ENCODE data around the gene LRRC8C.

- RRBS, 2 experiments, result no CpG with 5 or more reads among the region's 5 CpGs
CAGE:
- cytosol, long polyA minus RNA, result no peak
- cytosol, long polyA plus RNA, result no peak
- long polyA plus RNA, result no peak
- nucleus, long polyA minus RNA, result no peak
- nucleus, long polyA plus RNA, result no peak
Measured at GRCh38 chr1:89062676-89063218, 2.3 kb downstream of the GBP1 start.

- RRBS, 2 experiments, result no CpG with 5 or more reads among the region's 1 CpG
CAGE:
- cytosol, long polyA minus RNA, result no peak
- cytosol, long polyA plus RNA, result no peak
- long polyA plus RNA, result no peak
- nucleus, long polyA minus RNA, result no peak
- nucleus, long polyA plus RNA, result no peak
Measured at GRCh38 chr1:89124812-89125403, 1.0 kb downstream of the GBP2 start.

DNA sequence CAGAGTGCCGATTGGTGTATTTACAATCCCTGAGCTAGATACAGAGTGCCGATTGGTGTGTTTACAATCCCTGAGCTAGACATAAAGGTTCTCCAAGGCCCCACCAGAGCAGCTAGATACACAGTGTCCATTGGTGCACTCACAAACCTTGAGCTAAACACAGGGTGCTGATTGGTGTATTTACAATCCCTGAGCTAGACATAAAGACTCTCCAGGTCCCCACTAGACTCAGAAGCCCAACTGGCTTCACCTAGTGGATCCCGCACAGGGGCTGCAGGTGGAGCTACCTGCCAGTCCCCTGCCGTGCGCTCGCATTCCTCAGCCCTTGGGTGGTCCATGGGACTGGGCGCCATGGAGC is 1.8 kb upstream of the GBP2 start:
- RRBS, 2 experiments, result no CpG with 5 or more reads among the region's 7 CpGs
CAGE:
- cytosol, long polyA minus RNA, result no peak
- cytosol, long polyA plus RNA, result no peak
- long polyA plus RNA, result no peak
- nucleus, long polyA minus RNA, result no peak
- nucleus, long polyA plus RNA, result no peak

DNA sequence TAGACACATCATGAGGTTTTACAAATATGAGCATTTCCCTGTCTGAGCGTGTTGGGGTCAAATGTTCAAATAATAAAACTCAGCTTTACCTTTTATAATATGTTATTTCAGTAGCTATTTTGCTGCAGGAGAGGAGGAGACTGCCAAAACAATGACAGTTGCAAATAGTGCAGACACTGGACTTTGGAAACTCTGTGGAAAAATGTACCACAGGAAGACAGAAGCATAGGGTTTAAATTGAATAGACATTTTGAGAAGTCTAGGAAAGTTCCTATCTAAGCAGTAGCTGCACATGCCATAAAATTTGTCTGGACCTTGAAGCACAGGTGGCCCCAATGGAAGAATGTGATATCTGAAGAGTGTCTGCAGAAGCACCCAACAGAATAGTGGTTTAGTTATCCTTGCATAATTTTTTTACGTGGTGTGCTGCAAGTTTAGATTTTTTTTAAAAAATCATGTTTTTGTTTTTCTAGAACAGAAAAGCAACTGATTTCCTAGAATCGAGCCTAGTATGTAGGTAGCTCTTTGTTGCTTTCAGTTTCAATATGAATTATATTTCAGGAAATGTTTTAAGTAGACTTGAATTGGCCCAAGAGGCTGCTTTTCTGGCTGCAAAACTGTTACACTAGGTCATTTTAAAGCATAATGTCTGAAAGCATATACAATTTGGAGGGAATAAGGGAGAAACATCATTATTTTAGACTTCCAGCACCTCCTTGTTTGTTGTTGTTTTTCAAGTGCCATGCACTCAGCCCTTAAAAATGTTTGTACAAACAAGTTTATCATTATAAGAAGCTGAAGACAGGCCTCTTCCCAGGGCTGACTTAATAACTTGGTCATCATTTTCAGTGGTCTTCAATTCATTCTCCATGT is 14.1 kb upstream of the GBP5 start:
- RRBS, 2 experiments, result no CpG with 5 or more reads among the region's 3 CpGs
CAGE:
- cytosol, long polyA minus RNA, result no peak
- cytosol, long polyA plus RNA, result no peak
- long polyA plus RNA, result no peak
- nucleus, long polyA minus RNA, result no peak
- nucleus, long polyA plus RNA, result no peak

GRCh38 chr1:89407139-89407900 is 43.5 kb downstream of the GBP6 start:
- RRBS, 2 experiments, result no CpG with 5 or more reads among the region's 3 CpGs
CAGE:
- cytosol, long polyA minus RNA, result no peak
- cytosol, long polyA plus RNA, result no peak
- long polyA plus RNA, result no peak
- nucleus, long polyA minus RNA, result no peak
- nucleus, long polyA plus RNA, result no peak

DNA sequence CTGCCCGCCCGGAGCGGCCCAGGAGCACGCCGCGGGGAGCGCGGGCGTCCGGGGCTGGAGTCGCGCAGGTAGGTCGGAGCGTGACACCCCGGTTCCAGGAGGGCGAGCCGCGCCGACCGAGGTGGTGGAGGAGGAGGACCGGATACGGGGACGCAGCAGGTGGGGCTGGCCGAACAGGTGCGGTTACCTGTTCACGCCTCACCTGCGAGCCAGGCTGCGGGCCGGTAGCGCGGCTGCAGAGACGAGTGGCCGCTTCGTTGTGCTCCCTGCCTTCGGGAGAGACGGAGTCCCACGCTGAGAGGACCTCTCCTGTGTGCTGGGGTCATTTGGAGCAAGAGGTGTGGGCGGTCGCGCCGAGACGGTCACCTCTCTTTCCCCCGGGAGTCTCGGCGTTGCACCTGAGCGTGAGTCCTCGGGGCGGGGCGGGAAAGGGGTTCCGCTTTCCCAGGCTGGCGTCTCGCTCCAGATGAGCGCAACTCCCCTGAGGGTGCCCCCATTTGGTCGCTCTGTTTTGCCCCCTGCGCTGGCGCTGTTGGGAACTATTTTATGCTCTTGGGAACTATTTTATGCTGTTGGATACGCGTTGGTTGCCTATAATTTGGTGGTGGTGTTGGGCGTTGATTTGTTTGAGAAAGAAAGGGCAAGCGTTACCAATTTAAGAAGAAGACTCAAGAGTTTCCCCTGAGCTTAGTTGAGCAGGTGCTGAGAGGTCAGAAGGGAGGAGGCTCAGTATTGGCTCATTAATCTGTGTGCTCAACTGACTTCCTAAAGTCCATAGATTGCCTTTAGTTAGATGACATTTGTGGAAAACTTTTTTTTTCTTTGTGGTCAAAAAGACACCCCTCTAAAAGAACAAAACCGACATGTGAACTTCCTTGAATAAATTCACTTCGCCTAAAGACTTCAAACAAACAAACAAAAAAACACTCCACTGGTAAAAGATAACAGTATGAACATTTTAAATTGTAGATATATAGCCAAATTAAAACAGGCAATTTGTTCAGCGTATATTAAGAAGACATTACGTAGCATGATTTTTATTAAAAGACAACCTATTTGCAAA is 657 bp downstream of the LRRC8B start:
- RRBS, 2 experiments, result under 1 to 2% methylated on average over 28 of the region's 64 CpGs
CAGE:
- cytosol, long polyA minus RNA, result no peak
- cytosol, long polyA plus RNA, result no peak
- long polyA plus RNA, result no peak
- nucleus, long polyA minus RNA, result no peak
- nucleus, long polyA plus RNA, result start-site peak on the minus strand centred at position 389 of the sequence, 36 bp wide, 22 and 16 reads in 2 replicates

- RRBS, 2 experiments, result 1 to 3% methylated on average over 38 to 40 of the region's 120 CpGs
CAGE:
- cytosol, long polyA minus RNA, result no peak
- cytosol, long polyA plus RNA, result no peak
- long polyA plus RNA, result no peak
- nucleus, long polyA minus RNA, result no peak
- nucleus, long polyA plus RNA, result no peak
Measured at GRCh38 chr1:89632841-89633869, at the start of gene LRRC8C. Gene LRRC8C, plus strand, starts transcription at chr1:89633120.

DNA sequence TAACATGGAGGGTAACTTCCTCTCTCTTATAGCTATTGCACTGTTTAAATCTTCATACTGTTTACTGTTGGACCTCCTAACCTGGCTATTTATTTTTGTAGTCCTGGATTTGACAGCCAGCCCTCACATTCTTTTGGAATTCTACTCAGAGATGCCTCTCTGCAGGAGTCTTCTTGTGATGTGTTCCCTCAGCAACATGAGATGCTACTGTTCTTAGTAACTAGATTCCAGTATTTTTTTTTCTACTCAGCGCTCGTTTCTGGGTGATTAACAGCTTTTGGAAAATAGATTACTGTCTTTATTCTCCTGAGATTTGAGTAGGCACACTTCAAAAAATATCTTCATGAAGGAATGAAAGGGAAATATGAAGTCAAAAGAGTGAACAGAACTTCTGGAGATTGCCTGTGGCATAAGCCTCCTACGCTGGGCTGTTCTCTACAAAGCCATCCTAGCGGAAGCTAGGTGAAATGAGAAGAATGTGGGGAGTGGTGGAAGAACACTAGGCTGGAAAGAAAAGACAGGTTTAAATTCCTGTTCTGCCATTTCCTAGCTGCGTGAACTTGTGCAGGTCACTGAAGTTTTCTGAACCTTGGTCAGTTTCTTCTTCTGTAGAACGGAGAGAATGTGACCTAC is 75.9 kb downstream of the LRRC8C start:
- RRBS, 2 experiments, result no CpG with 5 or more reads among the region's 6 CpGs
CAGE:
- cytosol, long polyA minus RNA, result no peak
- cytosol, long polyA plus RNA, result no peak
- long polyA plus RNA, result no peak
- nucleus, long polyA minus RNA, result no peak
- nucleus, long polyA plus RNA, result no peak

- RRBS, 2 experiments, result no CpG with 5 or more reads among the region's 3 CpGs
CAGE:
- cytosol, long polyA minus RNA, result no peak
- cytosol, long polyA plus RNA, result no peak
- long polyA plus RNA, result no peak
- nucleus, long polyA minus RNA, result no peak
- nucleus, long polyA plus RNA, result no peak
Measured at GRCh38 chr1:89754370-89754981, 66.4 kb upstream of the LRRC8D start.

GRCh38 chr1:89757496-89758203 is 63.2 kb upstream of the LRRC8D start:
- RRBS, 2 experiments, result no CpG with 5 or more reads among the region's 9 CpGs
CAGE:
- cytosol, long polyA minus RNA, result no peak
- cytosol, long polyA plus RNA, result no peak
- long polyA plus RNA, result no peak
- nucleus, long polyA minus RNA, result no peak
- nucleus, long polyA plus RNA, result no peak

- RRBS, 2 experiments, result 37 to 41% methylated on average over 22 to 23 of the region's 63 CpGs
CAGE:
- cytosol, long polyA minus RNA, result no peak
- cytosol, long polyA plus RNA, result no peak
- long polyA plus RNA, result no peak
- nucleus, long polyA minus RNA, result no peak
- nucleus, long polyA plus RNA, result no peak
Measured at GRCh38 chr1:89843283-89844292, 22.8 kb downstream of the LRRC8D start.

- RRBS, 2 experiments, result no CpG with 5 or more reads among the region's 3 CpGs
CAGE:
- cytosol, long polyA minus RNA, result no peak
- cytosol, long polyA plus RNA, result no peak
- long polyA plus RNA, result no peak
- nucleus, long polyA minus RNA, result no peak
- nucleus, long polyA plus RNA, result no peak
Measured at GRCh38 chr1:89904092-89904604, 83.3 kb downstream of the LRRC8D start.

GRCh38 chr1:90062665-90063383 is 67.9 kb downstream of the ZNF326 start:
- RRBS, 2 experiments, result no CpG with 5 or more reads among the region's 30 CpGs
CAGE:
- cytosol, long polyA minus RNA, result no peak
- cytosol, long polyA plus RNA, result no peak
- long polyA plus RNA, result no peak
- nucleus, long polyA minus RNA, result no peak
- nucleus, long polyA plus RNA, result no peak

DNA sequence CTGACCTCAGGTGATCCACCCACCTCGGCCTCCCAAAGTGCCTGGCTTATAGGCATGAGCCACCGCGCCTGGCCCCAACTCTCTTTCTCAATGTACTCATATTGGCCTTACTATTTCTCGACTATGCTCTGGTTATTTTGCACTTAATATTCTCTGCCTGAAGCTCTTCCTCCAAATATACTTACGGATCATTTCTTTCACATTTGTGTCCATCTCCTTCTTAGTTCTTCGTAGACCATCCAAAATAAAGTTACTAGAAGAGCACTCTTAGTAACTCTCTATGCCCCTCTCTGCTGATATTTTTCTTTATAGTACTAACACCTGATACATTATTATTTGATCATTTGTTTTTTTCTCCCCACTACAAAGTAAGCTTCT is 55.9 kb downstream of the ZNF644 start:
- RRBS, 2 experiments, result no CpG with 5 or more reads among the region's 6 CpGs
CAGE:
- cytosol, long polyA minus RNA, result no peak
- cytosol, long polyA plus RNA, result no peak
- long polyA plus RNA, result no peak
- nucleus, long polyA minus RNA, result no peak
- nucleus, long polyA plus RNA, result no peak

GRCh38 chr1:91006560-91007468 is 15.0 kb downstream of the ZNF644 start:
- RRBS, 2 experiments, result no CpG with 5 or more reads among the region's 7 CpGs
CAGE:
- cytosol, long polyA minus RNA, result no peak
- cytosol, long polyA plus RNA, result no peak
- long polyA plus RNA, result no peak
- nucleus, long polyA minus RNA, result start-site peak on the minus strand at chr1:91006527-91006623, 22 reads
- nucleus, long polyA plus RNA, result start-site peak on the minus strand at chr1:91006605-91007376, 23 and 30 reads in 2 replicates

DNA sequence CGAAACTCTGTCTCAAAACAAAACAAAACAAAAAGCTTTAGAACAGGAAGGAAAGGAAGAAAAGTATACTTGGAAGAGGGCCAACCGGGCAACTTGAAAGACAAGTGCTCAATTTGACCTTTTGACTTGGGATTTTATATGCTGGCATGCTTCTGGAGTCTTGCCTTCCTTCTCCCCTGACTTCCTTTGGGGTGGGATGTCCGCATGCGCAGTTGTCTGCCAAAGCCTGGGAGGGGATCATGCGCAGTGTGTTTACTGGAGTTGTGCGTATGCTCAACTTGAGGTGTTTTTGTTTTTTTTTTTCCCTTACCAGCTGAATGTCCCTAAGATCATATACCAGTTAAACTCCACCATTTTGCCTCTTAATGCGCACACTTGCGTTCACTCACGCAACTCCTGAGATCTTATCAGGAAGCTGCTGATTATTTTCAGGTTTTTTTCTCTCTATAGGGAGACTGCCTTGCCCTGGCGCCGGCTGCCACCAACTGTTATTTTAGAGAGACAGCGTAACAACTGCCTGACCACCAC is 138.6 kb upstream of the ZNF644 start:
- RRBS, 2 experiments, result no CpG with 5 or more reads among the region's 12 CpGs
CAGE:
- cytosol, long polyA minus RNA, result no peak
- cytosol, long polyA plus RNA, result no peak
- long polyA plus RNA, result no peak
- nucleus, long polyA minus RNA, result no peak
- nucleus, long polyA plus RNA, result no peak

DNA sequence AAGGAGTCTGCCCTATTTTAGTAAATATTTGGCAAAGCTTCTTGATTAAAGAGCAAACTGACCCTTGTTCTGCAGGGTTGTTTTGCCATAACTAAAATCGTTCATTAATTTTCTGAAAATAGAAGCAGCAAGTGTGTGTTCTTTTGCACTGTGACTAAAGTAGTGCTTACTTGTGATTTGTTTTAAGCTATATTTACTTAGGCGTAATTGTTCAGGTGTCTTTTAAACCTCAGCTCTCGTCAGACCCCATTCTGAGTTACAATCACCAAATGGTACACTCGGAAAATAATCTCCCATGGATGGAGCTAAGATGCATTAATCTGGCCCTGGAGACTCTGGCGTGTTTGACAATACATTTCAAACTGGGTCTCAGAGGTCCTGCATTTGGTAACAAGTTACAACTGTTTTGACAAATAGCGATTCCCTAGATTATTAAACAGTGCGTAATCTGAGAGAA is 82.4 kb downstream of the CDC7 start:
- RRBS, 2 experiments, result no CpG with 5 or more reads among the region's 7 CpGs
CAGE:
- cytosol, long polyA minus RNA, result no peak
- cytosol, long polyA plus RNA, result no peak
- long polyA plus RNA, result no peak
- nucleus, long polyA minus RNA, result no peak
- nucleus, long polyA plus RNA, result no peak

DNA sequence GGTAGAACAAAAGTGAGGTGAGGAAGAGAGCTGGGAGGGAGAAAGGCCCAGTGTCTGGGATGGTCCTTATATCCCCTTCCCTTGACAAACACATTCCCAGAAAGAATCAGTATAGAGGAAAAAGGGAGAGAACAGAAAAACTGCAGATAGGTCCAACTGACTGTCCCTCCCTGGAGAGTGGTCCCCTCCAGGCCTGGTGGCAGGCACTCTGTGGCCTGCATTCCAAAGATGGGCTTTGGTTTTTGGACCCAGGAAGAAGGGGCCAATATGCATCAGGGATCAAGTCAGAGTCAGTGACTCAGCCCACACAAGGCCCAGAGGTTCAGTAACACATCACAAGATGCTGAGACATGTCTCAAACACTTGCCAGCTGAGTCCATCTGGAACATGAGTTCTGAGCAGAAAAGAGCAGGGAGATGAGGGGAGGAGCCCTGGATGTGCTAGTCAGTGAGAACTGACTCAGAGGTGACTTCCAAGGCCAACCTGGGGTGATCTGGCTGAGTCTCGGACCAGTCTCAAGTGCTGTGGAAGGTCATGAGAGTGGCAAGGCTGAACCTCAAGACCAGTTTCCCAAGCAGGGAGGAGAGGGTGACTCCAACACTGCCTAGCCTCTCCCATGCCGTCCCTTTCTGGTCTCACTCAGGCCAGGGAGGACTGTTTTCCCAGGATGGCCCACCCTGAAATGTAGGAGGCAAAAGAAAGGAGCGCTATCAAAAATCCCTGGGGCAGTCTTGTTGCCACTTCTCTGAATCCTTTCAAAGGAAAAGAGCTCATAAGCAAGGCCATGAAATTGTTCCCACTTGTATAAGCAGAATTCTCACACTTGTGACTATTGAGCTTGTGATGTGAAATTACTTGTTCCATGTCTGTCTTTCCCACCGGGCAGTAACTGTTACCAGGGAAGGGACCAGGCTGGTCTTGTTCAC is 150.2 kb downstream of the CDC7 start:
- RRBS, 2 experiments, result no CpG with 5 or more reads among the region's 4 CpGs
CAGE:
- cytosol, long polyA minus RNA, result no peak
- cytosol, long polyA plus RNA, result no peak
- long polyA plus RNA, result no peak
- nucleus, long polyA minus RNA, result no peak
- nucleus, long polyA plus RNA, result no peak

DNA sequence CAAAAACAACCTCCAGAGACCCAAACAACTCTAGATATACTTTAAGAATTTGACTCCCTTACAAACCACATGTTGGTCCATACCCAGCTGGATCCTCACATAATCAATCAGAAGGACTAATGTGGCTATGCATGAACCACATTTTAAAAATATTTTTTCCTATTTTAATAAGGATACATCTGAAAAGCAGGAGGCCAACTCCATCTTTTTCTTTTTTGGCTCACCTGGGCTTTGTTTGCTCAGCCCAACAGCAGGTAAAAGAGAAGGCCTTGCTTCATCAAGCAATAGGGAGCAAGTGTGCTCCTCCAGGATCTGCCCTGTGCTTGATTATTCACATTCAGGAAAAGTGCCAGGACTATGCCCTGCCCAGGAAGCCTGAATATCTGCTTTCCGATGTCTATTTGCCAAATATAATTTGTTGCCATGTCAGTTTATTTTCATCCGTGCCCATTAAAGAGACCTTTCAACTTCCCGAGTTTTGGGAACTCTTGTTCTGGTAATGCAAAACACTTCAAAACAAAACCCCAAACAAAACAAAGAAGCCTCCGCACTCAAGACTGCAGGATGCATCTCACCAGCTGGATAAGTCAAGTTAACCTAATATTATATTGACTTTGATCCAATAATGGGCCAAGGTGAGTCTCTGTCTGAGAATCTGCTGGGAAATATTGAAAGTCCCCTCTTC is 185.3 kb downstream of the CDC7 start:
- RRBS, 2 experiments, result no CpG with 5 or more reads among the region's 4 CpGs
CAGE:
- cytosol, long polyA minus RNA, result no peak
- cytosol, long polyA plus RNA, result no peak
- long polyA plus RNA, result no peak
- nucleus, long polyA minus RNA, result no peak
- nucleus, long polyA plus RNA, result no peak

- RRBS, 2 experiments, result no CpG with 5 or more reads among the region's 3 CpGs
CAGE:
- cytosol, long polyA minus RNA, result no peak
- cytosol, long polyA plus RNA, result no peak
- long polyA plus RNA, result no peak
- nucleus, long polyA minus RNA, result no peak
- nucleus, long polyA plus RNA, result no peak
Measured at GRCh38 chr1:91803738-91804198, 82.2 kb downstream of the TGFBR3 start.